Subcutaneous adipose tissue (tissue), 3 donors: ENCODE results near the genes TSGA10IP and BRMS1.

DNA sequence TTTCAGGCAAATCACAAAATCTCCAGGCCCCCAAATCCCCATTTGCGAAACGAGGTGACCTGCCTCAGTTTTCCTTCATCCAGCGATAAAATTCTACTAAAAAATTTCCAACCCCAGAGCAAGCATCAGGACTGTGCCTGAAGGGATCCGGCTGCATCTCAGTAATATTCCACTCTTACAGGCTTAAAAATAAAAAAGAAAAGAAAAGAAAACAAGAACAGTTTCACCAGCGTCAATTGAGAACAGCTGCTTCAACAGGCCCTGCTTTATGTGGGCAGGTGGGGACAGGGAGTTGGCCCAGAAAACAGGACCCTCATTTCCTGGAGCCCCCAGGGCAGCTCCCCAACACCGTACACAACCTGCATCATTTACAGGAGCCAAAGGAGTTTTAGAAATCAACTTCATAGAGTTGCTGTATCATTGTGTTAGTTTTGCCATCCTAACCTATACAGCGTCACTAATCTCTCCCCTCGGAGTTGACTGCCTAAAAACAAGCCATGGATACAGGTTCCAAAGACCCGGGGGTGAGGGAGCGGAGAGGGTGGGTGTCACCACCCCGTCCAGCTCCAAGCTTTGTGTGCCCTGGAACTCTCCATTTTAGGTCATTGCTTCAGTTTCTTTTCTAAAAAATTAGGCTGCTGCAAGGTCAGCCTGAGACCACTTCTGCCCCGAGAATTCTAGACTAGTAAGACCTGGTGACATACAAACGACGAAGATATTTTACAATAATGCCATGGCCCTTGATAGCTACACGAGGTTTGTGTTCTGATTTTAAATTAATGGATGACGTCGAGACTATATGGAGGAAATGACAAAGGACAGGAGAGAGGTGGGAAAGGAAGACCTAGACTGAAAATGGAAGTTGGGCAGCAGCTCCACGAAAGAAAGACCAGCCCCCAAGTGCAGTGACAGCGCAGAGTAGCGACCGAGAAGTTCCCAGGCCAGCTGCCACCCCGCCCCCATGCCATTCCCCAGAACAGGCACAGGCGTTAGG, 28.1 kb upstream of the SCYL1 start:
- PRO-cap = bidirectional peak, plus-strand start at position 220 of the sequence, minus-strand start at position 160 of the sequence; bidirectional peak, plus-strand start outside the sequence, minus-strand start at position 963 of the sequence
- RAMPAGE, long total RNA, 3 experiments = no peak in any of the 3 experiments

- PRO-cap = bidirectional peak, plus-strand start at chr11:65504359, minus-strand start at chr11:65504208
- RAMPAGE, long total RNA, 3 experiments = no peak in any of the 3 experiments
Measured at GRCh38 chr11:65504106-65505167, 20.4 kb upstream of the SCYL1 start.

GRCh38 chr11:65555423-65556245, 2.5 kb downstream of the LTBP3 start:
- PRO-cap = no peak
- RAMPAGE, long total RNA, 3 experiments = no peak in any of the 3 experiments

DNA sequence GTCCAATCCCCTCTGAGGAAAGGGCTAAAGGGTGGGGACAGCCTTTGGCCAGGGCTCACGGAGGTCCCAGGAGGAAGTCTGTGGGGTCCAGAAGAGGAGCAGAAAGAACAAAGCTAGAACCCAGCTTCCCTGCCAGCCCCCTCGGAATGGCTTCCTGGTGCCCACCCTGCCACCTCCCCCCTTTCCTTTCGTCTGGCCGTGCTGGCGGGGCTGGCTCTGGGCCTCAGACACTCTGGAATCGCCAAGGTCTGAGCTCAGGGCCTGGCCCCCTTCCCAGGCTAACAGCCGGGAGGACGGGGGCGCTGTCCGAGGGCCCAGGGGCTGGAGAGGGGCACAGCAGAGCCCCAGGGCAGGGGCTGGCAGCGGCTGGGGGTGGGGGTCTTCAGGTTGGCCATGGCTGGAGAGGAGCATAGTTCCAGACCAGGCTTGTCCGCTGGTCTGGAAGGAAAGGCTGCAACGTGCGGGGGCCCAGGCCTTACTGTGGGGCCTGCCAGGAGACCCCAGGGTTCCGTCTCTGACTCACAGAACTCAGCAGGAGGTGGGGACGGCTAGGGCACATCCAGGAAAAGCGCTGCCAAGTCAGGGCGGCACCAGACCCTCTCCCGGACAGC, 769 bp upstream of the LTBP3 start:
- PRO-cap = no peak
- RAMPAGE, long total RNA, 3 experiments = no peak in any of the 3 experiments

DNA sequence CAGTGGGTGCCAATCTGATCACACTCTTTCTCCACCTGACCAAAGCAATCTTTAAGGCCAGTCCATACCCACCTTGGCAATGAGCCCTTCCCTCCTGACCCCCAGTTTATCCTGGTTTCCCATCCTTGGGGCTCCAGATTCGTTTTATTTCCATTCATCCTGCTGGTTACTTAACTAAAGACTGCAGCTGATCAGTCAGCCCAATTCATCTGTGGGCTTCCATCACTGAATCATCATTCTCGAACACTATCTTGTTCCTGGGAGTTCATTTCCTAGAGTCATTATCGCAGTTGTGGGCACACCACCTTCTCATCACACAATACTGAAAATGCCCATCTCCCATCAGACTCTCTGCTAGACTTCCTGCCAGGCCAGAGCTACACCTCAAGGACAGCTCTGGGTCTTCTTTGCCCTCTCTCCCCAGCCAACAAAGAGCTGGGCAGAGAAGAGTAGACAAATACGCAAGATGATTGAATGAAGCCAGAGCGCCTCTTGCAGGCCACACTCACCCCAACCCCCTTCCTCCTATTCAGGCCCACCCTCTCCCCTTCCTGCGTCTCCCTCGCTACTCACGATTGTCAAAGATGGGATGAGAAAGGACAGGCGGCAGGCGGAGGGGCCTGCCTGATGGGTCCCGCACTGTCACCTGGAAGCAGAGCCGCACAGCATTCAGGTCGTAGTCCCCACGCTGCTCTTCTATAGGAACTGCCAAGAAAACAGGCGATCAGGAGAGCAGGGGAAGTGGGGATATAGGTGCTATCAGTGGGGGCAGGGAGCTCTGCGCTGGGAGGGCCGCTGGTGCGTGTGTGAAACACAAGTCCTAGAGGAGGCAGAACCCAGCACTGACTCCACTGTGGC, 3.4 kb downstream of the RELA start:
- PRO-cap = no peak
- RAMPAGE, long total RNA, 3 experiments = no peak in any of the 3 experiments

GRCh38 chr11:65858634-65858885, 580 bp upstream of the CFL1 start:
- PRO-cap = bidirectional peak, plus-strand start at chr11:65858749, minus-strand start at chr11:65858682
- RAMPAGE, long total RNA, 3 experiments = no peak in any of the 3 experiments

- PRO-cap = bidirectional peak, plus-strand start at chr11:65861040, minus-strand start at chr11:65861001
- RAMPAGE, long total RNA, 3 experiments = no peak in any of the 3 experiments
Measured at GRCh38 chr11:65860930-65861213, 639 bp downstream of the MUS81 start.

- PRO-cap = no peak
- RAMPAGE, long total RNA, 3 experiments = no peak in any of the 3 experiments
Measured at GRCh38 chr11:65867387-65868180, 5.0 kb downstream of the EFEMP2 start.

- PRO-cap = bidirectional peak, plus-strand start at chr11:65899387, minus-strand start at chr11:65899365
- RAMPAGE, long total RNA, 3 experiments = no peak in any of the 3 experiments
Measured at GRCh38 chr11:65899042-65900051, 841 bp downstream of the FOSL1 start.

- PRO-cap = no peak
- RAMPAGE, long total RNA, 3 experiments = no peak in any of the 3 experiments
Measured at GRCh38 chr11:65945270-65946025, at the start of gene TSGA10IP. TSS of gene TSGA10IP (plus strand) at chr11:65945480.

DNA sequence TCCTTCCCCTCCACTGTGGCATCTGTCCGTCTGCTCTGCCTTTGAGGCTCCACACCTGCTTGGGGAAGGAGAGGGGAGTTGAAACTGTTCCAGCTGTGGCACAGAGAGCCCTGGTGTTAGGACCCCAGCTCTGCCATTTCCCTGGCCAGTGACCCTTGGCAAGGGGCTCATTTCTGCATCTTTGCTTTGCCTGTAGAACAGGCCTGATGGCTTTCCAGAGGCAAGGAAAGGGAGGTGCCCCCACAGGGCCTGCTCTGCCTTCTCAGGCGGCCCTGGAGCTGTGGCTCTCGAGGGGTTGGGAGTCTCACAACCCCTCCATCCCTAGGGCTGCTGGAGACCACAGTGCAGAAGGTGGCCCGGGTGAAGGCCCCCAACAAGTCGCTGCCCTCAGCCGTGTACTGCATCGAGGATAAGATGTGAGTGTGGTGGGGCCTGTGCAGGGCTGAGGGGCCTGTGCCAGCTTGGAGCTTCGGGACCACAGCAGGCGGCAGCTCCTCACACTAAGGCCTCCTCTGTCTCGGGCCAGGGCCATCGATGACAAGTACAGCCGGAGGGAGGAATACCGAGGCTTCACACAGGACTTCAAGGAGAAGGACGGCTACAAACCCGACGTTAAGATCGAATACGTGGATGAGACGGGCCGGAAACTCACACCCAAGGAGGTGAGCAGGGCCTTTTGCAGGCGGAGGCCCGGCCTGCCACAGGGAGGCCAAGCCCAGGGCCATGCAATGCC, 15.9 kb downstream of the SART1 start:
- PRO-cap = no peak
- RAMPAGE, long total RNA, 3 experiments = no peak in any of the 3 experiments

GRCh38 chr11:65979882-65980523, 18.5 kb downstream of the SART1 start:
- PRO-cap = no peak
- RAMPAGE, long total RNA, 3 experiments = no peak in any of the 3 experiments

- PRO-cap = no peak
- RAMPAGE, long total RNA, 3 experiments = start-site peak on the plus strand in 2 of 3 experiments, at chr11:66061920-66061980 at its widest, 59 to 177 reads per replicate
Measured at GRCh38 chr11:66061325-66062028, 8.6 kb upstream of the PACS1 start.

DNA sequence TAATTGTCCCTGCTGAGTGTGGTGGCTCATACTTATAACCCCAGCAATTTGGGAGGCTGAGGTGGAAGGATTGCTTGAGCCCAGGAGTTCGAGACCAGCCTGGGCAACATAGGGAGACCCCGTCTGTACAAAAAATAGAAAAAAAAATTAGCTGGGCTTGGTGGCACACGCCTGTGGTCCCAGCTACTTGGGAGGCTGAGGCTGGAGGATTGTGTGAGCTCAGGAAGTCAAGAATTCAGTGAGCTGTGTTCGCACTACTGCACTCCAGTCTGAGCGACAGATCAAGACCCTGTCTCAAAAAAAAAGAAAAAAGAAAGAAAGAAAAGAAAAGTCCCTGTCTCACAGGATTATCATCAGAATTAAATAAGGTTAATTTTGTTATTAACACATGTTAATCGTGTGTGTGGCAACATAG, 10.9 kb downstream of the PACS1 start:
- PRO-cap = no peak
- RAMPAGE, long total RNA, 3 experiments = no peak in any of the 3 experiments

- PRO-cap = no peak
- RAMPAGE, long total RNA, 3 experiments = no peak in any of the 3 experiments
Measured at GRCh38 chr11:66108171-66108844, 38.2 kb downstream of the PACS1 start.

DNA sequence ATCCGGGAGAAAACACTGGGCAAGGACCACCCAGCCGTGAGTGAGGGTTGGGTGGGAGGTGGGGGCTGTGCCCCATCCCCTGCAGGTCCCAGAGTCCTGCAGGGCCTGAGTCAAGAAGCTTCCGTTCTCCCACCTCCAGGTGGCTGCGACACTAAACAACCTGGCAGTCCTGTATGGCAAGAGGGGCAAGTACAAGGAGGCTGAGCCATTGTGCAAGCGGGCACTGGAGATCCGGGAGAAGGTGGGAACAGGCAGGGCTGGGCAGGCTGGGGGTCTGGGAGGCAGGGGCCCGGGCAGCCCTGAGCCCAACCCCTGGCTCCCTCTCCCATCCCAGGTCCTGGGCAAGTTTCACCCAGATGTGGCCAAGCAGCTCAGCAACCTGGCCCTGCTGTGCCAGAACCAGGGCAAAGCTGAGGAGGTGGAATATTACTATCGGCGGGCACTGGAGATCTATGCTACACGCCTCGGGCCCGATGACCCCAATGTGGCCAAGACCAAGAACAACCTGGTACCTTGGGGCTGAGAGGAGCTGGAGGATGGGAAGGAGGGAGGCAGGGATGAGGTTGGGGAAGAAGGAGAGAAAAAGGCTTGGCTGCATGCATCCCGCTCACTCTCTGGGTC, 4.6 kb upstream of the RAB1B start:
- PRO-cap = no peak
- RAMPAGE, long total RNA, 3 experiments = no peak in any of the 3 experiments

DNA sequence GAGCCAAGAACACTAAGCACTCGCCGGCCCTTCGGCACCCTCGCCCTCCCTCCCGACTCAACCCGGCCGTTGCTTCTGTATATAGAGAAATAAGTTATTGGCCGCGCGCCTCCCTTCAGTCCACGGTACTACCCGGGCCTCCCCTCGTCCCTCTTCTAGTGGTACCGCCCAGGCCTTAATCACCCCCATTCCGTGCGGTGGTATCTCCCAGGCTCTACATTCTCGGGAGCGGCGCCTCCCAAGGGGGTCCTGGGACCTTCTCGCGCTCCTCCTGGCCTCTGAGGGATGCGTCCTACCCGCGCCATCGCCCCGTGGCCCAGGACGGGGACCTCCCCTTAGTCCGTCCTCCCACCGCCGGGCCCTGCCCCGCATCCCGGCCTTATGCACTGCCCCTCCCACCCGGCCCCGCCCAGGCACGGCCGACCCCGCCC, 1.2 kb upstream of the RAB1B start:
- PRO-cap = bidirectional peak, plus-strand start outside the sequence, minus-strand start at position 318 of the sequence
- RAMPAGE, long total RNA, 3 experiments = start-site peak on the minus strand in 1 of 3 experiments, centred at position 329 of the sequence, 5 reads per replicate

DNA sequence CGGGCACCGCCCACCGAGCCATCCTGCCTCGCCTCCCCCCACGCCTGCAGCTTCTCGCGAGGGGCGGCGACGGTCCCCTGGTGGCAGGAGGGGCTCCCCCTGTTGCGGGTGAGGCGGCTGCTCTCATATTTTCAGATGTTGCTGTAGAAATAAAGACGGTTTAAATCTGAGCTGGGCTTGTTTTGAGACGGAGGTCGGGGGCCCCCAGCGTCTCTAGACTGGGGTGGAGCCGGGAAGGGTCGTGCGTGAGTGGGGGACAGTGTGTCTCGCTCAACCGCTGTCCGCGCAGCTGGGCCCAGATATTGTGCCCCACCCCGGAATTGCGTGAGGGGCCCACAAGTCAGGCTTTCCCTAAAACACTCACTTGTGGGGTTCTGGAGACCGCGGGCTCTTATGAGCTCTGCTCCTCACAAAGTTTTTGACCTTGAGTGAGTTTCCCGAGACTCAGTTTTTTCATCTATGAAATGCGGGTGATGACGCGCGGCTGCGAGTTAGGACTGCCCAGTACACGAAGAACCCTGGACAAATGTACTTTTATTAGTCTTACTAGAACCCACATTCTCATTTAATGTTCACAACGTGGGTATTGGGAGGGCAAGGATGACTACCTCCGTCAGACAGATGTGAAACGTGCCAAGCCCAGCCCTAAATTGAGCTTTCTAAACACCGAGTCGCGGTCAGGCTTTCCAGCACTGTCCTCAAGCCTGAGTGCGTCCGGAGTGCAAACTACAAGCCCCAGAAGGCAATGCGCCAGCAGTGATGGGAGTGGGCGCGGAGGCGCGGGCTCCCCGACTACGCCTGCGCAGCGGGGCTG, 541 bp upstream of the RAB1B start:
- PRO-cap = bidirectional peak, plus-strand start at position 49 of the sequence, minus-strand start outside the sequence; bidirectional peak, plus-strand start at position 363 of the sequence, minus-strand start at position 268 of the sequence; bidirectional peak, plus-strand start at position 460 of the sequence, minus-strand start at position 426 of the sequence; bidirectional peak, plus-strand start outside the sequence, minus-strand start at position 721 of the sequence
- RAMPAGE, long total RNA, 3 experiments = no peak in any of the 3 experiments

GRCh38 chr11:66344760-66345671, at the start of gene BRMS1:
TSS of gene BRMS1 (minus strand) at chr11:66345104.
- PRO-cap = bidirectional peak, plus-strand start at chr11:66345231, minus-strand start at chr11:66345056
- RAMPAGE, long total RNA, 3 experiments = start-site peak on the minus strand in 3 of 3 experiments, at chr11:66345012-66345101 at its widest, 558 to 893 reads per replicate

DNA sequence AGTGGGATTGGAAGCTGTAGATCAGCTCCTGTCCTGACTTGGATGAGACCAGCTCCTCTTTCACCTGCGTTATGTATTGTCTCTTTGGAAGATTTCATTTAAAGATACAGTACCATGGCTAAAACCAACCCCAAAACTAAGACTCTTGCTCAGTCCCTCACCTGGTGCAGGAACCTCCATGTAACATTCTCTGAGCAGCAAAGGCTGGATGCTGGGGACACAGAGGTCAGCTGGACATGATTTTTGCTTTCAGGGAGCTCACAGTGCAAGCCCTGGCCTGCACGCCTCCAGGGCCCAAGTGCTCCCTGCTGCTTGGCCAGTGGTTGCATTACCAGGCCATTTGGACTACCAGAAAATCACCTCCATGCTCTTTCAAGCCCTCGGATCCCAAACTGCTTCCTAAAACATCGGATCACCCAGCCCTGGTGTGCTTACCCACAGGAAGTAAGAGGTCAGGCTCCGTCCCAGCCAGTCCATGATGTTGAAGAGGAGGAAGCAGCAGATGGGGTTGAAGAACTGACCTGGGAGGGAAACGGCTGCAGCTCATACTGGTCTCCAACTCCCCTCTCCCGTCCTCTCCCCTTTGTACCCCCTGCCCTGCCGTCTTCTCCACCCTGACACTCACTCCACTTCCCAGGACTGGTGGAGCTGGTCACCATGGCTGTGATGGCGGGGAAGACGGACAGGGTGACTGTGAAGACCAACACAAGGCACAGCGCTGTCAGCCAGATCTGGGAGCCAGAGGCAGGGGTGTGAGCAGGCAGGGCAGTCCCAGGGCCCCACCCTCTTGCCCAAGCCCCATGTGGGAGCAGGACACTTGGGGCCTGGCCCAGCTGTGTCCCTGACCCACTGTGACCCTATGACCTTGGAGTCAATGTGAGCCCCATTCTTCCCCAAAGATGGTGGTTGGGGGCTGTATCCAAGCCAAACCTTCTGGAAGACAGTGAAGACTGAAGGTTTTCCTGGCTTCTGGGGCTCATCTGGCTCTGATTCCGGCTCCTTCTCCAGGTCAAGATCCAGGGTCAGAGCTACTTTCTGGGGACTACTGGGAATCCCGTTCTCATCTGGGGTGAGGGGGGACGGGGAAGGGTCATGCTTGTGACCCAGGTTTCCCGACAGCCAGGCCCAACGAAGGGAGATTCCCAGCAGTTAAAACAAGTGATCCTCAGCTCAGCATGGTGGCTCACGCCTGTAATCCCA, 5.7 kb downstream of the SLC29A2 start:
- PRO-cap = no peak
- RAMPAGE, long total RNA, 3 experiments = no peak in any of the 3 experiments